ENCODE measurements around a stretch of chr1.

DNA sequence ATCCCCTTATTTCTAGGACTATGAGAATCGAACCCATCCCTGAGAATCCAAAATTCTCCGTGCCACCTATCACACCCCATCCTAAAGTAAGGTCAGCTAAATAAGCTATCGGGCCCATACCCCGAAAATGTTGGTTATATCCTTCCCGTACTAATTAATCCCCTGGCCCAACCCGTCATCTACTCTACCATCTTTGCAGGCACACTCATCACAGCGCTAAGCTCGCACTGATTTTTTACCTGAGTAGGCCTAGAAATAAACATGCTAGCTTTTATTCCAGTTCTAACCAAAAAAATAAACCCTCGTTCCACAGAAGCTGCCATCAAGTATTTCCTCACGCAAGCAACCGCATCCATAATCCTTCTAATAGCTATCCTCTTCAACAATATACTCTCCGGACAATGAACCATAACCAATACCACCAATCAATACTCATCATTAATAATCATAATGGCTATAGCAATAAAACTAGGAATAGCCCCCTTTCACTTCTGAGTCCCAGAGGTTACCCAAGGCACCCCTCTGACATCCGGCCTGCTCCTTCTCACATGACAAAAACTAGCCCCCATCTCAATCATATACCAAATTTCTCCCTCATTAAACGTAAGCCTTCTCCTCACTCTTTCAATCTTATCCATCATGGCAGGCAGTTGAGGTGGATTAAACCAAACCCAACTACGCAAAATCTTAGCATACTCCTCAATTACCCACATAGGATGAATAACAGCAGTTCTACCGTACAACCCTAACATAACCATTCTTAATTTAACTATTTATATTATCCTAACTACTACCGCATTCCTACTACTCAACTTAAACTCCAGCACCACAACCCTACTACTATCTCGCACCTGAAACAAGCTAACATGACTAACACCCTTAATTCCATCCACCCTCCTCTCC, 56.7 kb downstream of the OR4F16 start:
- PRO-cap: bidirectional peak, plus-strand start at position 447 of the sequence, minus-strand start at position 539 of the sequence

GRCh38 chr1:793643-794046, 107.2 kb upstream of the OR4F16 start:
- PRO-cap: no peak

- PRO-cap: no peak
Observed at GRCh38 chr1:839056-839912, 84.4 kb upstream of the SAMD11 start.

- PRO-cap: no peak
Observed at GRCh38 chr1:943757-944664, 15.0 kb downstream of the NOC2L start.

GRCh38 chr1:1024398-1024995, 4.6 kb downstream of the AGRN start:
- PRO-cap: no peak

DNA sequence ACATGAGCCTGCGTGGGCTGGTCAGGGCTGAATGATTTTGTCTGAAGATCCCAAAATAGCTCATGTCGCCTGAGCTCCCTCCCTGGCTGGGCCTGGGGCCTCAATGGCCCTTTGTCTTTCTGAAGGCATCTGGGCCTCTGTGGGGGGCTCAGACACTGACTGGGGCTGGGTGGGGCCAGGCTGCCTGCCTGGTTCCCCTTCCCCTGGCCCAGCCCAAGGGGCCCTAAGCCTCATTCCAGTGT, 11.4 kb downstream of the AGRN start:
- PRO-cap: no peak

DNA sequence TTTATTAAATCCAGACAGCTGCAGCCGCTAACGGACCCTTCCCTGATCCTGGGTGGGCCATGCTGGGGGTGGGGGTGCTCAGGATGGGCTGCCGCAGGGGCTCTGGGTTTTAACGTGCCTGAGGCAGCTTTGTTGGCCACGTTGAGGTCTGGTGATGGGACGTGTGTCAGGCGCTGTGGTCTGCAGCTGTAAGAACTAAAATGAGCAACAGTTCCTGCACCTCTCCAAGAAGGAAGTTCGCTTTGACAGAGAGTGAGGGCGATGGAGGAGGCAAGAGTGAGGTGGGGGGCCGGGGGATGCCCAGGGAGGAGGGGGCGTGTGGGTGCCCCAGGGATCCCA, 19.6 kb downstream of the AGRN start:
- PRO-cap: no peak

DNA sequence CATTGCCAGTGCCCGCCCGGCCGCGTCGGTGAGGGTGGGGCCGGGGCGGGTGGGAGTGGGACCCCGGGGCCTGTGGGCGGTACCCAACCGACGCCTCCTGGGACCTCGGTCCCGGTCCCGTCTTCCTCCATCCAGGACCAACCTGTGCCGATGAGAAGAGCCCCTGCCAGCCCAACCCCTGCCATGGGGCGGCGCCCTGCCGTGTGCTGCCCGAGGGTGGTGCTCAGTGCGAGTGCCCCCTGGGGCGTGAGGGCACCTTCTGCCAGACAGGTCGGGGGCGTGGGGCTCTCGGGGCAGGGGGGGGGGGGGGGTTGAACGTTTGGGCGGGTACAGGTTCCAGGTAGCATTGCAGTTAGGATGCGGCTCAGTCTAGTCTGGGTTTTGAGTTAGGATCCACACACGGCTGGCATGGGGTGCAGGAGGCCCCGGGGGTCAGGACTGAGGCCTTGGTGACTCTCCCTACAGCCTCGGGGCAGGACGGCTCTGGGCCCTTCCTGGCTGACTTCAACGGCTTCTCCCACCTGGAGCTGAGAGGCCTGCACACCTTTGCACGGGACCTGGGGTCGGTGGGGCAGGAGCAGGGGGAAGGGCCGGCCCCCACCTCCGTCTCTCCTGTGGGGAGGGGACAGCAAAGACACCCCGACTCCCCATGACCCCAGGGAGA, 24.2 kb downstream of the RNF223 start:
- PRO-cap: no peak

DNA sequence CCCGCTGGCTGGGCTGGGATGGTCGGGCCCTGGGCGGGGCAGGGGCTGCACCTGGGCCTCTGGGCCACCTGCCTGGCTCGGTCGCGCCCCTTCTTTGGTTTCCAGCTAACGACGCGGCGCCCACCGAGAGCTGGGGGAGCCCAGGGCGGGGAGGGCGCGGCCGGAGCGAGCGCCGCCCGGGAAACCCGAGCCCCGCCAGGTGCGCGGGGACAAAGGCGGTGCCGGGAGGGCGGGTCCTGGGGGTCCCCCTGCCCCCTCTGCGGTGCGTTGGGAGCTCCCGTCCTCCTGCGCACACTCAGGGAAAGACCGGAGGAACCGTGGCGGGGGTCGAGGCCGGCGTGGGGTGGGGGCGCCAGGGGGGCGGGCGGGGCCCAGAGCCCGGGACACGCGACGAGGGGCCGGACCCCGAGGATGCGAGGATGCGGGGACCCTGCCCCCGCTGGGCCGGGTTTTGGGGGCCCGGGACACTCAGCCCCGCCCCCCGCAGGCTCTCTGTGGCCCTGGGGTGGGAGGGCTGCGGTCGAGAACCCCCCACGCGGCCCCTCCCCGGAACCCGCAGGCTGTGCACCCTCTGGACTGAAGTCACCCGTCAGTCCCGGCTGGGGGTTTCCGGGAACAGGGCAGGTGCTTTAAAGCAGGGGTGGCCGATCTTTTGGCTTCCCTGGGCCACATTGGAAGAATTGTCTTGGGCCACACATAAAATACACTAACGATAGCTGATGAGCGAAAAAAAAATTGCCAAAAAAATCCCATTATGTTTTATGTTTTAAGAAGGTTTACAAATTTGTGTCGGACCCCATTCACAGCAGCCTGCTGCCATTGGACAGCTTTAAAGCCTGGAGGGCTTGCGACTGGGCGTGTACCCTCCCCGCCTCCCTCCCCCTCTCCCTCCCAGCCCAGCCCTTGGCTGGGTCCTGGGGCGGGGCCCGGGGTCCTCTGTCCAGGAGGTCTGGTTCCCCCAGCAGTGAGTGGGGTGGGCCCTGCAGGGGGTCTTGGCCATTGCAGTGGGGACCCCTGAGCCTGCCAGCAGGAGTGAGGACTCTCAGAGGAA, 21.3 kb upstream of the C1orf159 start:
- PRO-cap: no peak

- PRO-cap: no peak
Observed at GRCh38 chr1:1144005-1145065, 28.4 kb upstream of the C1orf159 start.

GRCh38 chr1:1162409-1163194, 11.1 kb upstream of the TTLL10 start:
- PRO-cap: no peak

- PRO-cap: no peak
Observed at GRCh38 chr1:1169555-1169988, 4.1 kb upstream of the TTLL10 start.

DNA sequence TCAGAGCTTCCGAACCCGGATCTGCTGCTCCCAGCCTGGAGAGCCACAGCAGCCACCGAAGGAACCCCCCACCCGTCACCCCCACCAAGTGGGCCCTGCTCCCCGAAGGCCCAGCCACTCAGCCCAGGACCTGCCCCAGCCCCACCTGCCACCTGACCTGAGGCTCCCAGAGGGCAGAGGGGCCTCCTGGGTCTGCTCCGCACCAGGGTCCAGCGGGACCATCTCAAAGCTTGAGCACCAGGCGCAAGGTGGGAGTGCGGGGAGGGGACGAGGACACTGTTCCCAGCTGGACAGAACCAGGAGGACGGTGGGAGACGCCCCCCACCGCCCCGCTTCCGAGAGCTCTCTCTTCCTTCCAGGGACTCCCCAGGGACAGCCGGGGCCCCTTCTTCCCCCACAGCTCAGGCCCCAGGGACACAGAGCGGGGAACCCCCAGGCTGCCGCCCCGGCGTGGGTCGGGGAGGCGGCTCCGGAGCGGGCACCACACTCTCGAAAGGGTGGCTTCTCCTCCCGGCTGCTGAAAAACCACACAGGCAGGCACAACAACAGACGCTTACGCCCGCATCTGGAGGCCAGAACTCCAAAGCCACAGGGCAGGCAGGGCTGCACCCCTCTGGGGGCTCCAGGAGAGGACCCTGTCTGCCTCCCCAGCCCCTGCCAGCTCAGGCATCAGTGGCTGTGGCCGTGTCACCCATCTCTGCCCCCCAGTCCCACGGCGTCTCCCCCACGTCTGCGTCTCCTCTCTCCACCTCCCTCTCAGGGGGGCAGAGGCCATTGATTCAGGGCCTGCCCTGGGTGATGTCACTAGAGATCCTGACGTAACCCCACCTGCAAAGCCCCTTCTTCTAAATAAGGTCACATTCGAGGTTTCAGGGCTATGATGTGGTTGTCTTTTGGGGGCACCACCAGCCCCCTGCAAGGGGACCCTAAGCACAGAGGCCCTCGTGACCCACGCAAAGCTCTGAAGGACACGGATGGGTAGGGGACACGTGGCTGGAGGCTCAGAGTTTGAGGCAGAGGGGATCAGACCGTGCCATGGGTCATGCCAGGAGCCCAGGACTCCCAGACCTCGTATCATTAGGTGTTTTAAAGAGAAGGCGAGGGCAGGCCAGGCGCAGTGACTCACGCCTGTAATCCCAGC, 1.8 kb upstream of the TTLL10 start:
- PRO-cap: no peak

GRCh38 chr1:1218626-1219760, 5.0 kb upstream of the TNFRSF4 start:
- PRO-cap: no peak

DNA sequence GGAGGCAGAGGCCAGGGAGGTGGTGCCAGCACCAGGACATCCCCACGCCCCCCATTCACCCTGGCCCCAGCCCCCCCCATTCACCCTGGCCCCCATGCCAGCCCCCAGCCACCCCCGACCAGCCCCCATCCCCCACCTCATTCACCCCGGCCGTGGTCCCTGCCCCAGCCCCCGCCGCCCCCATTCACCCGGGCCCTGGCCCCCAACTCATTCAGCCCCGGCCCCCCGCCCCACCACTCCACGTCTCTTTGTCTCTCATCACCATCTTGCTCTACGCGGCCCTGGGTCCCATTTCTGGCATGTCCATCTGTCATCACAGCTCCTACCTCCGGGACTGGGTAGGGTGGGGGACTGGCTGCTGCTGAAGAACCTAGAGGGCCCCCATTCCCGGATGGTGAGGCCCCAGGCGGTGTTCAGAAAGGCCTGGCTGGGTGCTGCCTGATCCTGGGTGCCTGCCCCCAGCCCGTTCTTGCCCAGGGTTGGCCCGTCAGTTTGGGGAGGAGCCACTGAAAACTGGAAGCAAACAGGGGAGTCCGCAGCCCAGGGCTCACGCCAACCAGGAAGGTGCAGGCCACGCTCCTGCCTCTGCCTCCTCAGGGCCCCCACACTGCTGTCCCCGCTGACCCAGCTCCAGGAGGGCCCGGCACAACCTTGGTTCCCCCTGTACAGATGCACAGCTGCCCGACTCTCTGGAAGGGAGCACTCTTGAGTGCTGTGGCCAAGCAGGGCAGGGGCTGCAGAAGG, 5.8 kb downstream of the C1QTNF12 start:
- PRO-cap: no peak

DNA sequence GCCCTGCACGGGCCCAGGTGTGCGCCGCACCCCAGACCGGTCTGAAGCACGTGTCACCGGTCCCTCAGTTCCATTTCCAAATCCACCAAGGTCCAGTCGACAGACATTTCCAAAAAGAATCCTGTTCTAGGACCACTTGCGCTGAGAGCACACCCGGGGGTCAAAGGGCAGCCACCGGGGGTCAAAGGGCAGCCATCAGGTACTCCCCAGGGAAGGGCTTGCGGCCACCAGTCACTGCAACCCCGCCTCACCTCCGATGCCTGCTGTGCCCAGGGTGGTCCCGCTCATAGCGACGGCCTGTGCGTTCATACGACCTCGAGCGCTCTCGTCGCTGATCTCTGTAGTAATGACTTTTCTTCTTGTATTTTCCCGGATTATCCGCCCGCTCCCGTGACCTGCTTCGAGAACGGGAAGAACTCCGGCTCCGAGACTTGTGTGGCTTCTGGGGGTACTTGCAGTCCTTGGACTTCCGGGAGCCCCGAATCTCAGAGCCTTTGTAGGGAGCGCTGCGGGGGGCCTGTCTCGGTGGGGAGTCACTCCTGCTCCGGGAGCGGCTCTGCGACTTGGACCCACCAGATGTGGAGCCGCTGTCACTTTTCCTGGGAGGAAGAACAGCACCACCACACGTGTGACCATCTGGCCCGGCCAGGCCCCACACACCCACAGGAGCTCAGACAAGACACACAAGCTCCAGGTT, 12.0 kb downstream of the CCNL2 start:
- PRO-cap: no peak

DNA sequence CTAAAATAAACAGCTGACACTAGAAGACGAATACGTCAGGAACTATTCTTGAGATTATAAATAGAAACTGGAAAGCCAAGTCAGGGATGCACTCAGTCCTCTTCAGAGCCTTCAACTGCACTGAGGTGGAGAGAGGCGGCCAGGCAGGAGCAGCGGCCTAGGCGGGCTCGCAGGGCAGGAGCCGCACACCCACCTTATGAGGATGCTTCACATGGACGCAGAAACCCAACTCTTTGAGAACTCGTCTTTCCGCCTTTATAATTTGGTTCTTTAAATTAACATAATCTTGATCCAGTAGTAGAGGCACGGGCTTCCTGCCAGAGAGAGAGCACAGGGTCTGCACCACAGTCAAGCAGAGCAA, 4.0 kb downstream of the CCNL2 start:
- PRO-cap: no peak

DNA sequence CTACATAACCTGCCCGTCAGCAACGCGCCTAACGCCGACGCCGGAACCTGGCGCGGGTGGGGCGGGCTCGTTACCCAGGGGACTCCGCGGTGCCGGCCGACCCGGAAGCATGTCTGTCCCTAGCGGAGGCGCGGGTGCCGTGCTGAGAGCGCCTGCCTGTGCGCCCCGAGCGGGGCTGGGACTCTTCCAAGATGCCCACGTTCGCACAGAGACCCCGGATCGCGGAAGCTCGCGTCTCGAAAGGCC, 231 bp upstream of the CCNL2 start:
- PRO-cap: bidirectional peak, plus-strand start at position 110 of the sequence, minus-strand start outside the sequence

GRCh38 chr1:1399689-1400764, 892 bp upstream of the CCNL2 start:
- PRO-cap: unidirectional peak, minus-strand start at chr1:1400625

DNA sequence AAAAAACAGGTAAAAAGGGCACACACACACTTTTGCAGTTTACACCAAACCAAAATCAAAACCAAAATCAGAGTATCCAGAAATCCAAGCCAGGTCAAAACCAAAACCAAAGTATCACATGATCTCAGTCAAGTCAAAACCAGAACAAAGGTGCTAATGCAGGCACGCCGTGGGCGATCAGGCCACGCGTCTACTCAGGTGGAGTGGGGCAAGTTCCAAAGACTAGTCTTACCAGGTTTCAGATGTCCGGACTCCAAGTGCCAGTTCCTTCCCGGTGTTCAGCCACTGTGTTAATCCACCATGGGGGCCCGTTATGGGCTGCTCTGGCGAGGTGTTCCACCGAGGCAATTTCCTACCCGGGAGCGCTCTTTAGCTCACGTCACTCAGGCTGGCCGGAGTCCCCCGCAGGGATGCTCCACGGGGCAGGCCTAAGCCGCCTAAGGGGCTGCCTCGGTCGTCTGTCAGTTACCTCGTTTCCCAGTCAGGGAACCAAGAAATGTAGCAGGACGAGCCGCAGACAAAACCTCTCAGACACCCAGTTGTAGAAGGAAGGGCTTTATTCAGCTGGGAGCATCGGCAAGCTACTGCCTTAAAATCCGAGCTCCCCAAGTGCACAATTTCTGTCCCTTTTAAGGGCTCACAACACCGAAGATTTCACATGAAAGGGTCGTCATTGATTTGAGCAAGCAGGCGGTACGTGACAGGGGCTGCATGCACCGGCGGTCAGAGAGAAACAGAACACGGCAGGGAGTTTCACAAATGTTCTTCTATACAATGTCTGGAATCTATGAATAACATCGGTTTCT, 3.0 kb downstream of the ANKRD65 start:
- PRO-cap: no peak

Data from endothelial cell (in vitro differentiated cells).